Non-pigmented ciliary epithelial cell (primary cell): ENCODE measurements around the gene SLCO2A1.

DNA sequence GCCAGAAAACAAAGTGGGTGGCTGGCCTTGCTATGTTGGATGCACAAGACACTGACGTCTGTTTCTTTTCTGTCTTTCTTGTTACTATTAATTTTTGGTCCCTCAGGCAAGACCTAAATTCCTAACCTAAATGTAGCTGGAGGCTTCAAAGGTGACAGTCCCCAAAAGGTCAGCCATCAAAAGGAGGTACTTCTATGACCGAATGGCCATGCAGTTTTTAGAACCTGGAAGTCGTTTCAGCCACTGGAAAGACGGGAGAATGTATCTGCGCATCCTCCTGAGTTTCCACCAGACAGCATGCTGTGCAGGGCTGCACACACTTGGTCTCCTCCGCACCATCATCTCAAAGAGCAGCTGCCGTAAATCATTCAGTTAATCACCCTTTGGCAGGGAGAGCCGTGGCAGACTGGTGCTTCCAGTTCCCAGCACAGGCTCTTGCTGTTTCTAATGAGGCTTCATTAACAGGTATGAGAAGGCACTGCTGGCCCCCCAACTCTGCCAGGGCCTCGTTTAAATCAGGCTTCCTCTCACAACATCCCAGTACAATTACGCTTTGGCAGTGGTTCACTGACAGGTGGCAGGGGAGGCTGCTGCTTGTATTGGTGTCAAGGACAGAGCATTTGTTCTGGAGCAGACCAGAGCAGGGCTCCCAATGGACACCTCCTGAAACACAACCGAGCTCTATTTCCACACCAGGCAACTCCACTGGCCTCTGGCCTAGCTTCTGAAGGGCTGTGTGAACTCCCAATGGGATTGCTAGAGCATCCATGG, 77.0 kb downstream of the BFSP2 start:
- RRBS = no CpG with 5 or more reads among the region's 11 CpGs

DNA sequence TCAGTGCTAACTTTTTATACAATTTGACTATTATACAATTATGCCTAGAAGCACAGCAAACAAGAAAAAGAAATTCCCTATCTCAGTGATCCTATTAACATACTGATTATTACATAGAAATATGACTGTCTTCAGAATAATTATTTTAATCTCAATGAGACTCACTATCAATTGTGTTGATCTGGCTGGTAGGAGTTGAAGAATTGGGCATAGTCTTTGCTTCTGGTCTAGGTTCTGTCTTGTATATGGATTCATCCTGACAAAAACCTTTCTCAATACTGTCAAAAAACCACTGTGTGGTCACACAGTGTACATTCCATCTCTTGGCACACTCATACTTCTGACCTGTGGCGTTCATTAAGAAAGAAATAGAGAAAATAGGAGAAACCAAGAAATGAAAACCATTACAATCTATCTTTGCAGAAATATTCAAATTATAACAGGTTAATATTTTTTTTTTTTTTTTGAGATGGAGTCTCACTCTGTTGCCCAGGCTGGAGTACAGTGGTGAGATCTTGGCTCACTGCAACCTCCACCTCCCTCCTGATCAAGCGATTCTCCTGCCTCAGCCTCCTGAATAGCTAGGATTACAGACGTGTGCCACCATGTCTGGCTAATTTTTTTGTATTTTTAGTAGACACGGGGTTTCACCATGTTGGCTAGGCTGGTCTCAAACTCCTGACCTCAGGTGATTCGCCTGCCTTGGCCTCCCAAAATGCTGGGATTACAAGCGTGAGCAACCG, 8.4 kb downstream of the TOPBP1 start:
- RRBS = no CpG with 5 or more reads among the region's 7 CpGs

DNA sequence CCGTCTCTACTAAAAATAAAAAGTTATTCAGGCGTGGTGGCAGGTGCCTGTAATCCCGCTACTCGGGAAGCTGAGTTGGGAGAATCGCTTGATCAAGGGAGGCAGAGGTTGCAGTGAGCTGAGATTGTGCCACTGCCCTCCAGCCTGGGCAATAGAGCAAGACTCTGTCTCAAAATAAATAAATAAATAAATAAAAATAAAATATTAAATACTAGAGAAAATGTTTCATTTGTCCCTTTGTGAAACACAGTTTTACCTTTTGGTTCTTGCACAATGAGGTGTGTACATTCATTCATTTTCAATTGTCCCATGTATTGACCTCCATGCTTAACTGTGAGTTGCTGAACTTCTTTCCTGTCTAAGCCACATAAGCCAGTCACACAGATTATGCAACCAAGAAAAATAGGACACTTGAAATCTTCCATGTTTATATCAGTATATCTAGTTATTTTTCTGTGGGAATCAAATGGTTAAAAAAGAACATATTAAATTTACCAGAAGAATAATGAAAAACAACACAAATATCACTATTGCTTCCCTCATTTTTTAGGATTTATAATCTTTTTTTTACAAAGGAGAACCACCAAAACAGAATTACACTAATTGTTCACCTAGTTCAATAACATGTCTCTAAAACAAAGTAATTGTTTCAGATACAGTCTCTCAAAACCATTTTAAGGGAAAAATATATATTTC, 6.6 kb downstream of the TOPBP1 start:
- RRBS = no CpG with 5 or more reads among the region's 5 CpGs

DNA sequence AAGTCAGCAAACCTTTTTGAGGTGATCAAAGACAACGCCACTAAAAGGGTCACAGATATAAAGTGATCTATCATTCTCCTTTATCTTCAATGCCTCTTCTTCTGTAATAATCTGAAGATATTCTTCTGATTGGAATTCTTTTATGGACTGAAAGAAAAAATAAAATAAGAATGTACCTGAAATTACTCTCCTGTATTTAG, 2.8 kb downstream of the TOPBP1 start:
- RRBS = no CpG with 5 or more reads among the region's 1 CpG

DNA sequence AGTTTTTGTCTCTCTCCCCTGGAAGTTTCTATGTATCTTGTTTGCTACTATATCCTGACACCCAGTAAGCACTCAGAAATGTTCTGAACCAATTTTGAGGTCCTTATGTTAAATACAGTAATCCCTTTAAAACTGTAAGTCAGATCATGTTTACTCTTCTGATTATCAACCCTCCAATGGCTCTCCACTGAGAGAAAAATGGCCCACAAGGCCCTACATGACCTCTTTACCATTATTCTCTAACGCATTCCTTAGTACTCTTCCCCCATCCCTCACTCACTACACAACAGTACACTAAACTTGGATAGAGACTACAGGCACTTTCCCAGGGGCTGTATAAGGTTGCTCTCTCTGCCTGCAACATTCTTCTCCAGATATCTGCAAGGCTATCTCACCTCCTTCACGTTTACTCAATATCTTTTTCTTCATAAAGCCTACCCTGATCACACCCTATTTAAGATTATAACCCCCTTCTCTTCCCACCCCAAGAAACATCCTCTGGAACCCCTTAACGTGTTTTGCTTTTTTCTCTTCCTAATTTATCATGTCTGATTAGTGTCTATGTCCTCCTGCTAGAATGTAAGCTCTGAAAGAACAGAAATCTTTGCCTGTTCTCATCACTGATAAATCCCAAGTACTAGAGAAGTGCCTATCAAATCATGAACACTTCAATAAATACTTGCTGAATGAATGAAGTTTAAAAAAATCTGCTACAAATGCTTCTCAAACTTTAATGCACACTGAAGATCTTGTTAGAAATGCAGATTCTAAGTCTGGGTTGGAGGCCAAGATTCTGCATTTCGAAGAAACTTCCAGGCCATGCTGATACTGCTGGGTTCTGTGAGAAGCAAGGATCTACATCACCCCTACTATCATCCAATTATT, 1.7 kb downstream of the TOPBP1 start:
- RRBS = no CpG with 5 or more reads among the region's 4 CpGs

DNA sequence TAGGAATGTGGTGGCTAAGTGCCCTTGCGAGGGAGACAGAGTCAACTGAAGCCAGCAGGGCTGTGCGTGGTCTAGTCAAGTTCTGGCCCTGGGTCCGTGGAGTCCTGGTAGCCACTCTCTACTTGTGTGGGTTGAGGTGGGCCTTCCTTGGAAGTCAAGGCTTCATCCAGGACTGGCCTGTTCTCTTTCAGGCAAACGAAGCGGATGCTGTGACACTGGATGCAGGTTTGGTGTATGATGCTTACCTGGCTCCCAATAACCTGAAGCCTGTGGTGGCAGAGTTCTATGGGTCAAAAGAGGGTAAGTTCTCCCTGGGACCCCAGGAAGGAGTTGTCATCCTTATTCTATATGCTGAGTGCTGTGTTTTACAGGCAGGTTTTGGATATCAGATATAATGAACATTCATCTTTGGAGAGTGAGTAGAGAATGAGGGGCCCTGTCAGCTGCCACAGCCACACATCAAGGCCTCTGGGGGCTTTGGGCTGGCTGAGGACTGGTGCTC, 7.3 kb downstream of the TF start:
- RRBS = no CpG with 5 or more reads among the region's 5 CpGs

DNA sequence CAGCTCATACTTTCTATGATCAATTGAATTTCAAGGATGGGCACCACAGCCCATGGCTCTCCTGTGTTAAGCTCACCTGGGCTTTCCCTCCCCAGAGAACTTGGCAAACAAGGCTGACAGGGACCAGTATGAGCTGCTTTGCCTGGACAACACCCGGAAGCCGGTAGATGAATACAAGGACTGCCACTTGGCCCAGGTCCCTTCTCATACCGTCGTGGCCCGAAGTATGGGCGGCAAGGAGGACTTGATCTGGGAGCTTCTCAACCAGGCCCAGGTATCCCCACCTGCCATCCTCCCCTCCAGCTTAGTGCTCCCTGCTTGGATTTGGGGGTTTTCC, 10.5 kb downstream of the TF start:
- RRBS = no CpG with 5 or more reads among the region's 6 CpGs

DNA sequence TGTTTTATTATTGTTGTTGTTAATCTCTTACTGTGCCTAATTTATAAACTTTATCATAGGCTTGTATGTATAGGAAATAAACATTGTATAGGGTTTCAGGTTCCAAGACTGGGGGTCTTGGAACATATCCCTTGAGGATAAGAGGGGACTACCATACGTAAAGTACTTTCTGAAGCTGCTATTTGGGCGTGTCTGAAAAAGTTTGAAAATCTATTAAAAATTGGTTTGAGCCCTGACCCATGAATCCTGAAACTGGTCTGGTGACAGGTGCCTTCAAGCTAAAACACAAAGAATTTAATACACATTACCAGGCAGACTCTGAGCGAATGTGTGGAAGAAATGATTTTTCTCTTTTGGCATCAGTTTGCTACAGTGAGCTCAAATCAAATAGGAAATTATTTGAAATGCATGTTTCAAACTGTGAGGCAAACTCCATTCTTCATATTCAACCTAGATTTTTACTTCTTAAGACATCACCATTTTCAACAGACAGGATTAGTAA, 16.4 kb downstream of the TF start:
- RRBS = no CpG with 5 or more reads among the region's 3 CpGs

DNA sequence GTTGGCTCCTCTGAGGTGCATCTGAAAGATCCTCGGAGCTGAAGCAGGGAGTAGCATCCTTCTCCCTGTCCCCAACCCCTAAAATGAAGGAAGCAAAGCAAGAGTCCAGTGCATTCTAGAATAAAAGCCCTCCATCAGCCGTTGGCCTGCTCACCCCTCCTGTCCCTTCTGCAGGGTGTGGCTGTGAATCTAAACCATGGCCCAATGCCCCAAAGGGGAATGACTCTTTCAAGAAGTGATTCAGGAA, 38.6 kb downstream of the SLCO2A1 start:
- RRBS = no CpG with 5 or more reads among the region's 2 CpGs

GRCh38 chr3:134029230-134030303, at the start of gene SLCO2A1:
SLCO2A1 (minus strand) TSS chr3:134029925.
- RRBS = 2% methylated on average over 38 of the region's 108 CpGs

DNA sequence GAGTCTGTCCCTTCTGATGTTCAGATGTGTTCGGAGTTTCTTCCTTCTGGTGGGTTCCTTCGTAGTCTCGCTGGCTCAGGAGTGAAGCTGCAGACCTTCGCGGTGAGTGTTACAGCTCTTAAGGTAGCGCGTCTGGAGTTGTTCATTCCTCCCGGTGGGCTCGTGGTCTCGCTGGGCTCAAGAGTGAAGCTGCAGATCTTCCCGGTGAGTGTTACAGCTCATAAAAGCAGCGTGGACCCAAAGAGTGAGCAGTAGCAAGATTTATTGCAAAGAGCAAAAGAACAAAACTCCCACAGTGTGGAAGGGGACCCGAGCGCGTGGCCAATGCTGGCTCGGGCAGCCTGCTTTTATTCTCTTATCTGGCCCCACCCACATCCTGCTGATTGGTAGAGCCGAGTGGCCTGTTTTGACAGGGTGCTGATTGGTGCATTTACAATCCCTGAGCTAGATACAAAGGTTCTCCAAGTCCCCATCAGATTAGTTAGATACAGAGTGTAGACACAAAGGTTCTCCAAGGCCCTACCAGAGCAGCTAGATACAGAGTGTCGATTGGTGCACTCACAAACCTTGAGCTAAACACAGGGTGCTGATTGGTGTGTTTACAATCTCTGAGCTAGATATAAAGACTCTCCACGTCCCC, 39.9 kb upstream of the SLCO2A1 start:
- RRBS = no CpG with 5 or more reads among the region's 19 CpGs

- RRBS = no CpG with 5 or more reads among the region's 9 CpGs
Observed at GRCh38 chr3:134229131-134229937, 21.3 kb downstream of the RYK start.

- RRBS = no CpG with 5 or more reads among the region's 16 CpGs
Observed at GRCh38 chr3:134314916-134315852, 59.1 kb downstream of the AMOTL2 start.

DNA sequence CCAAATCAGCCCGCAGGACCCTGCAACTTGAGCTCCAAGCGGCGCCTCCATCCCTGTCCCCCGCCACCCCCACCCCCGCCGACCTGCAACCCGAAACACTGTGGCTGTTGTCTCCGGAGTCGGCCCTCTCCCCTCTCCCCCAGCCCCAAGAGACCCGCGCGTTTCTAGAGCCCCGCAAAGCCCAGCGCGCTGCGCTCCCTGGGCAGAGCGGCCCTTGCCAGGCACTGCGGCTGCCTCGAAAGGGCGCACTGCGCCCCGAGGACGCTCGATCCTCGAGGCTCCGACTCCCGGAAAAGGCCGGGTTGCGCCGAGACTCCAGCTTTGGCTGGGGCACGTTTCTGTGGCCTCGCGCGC, 311 bp downstream of the AMOTL2 start:
- RRBS = no CpG with 5 or more reads among the region's 34 CpGs

DNA sequence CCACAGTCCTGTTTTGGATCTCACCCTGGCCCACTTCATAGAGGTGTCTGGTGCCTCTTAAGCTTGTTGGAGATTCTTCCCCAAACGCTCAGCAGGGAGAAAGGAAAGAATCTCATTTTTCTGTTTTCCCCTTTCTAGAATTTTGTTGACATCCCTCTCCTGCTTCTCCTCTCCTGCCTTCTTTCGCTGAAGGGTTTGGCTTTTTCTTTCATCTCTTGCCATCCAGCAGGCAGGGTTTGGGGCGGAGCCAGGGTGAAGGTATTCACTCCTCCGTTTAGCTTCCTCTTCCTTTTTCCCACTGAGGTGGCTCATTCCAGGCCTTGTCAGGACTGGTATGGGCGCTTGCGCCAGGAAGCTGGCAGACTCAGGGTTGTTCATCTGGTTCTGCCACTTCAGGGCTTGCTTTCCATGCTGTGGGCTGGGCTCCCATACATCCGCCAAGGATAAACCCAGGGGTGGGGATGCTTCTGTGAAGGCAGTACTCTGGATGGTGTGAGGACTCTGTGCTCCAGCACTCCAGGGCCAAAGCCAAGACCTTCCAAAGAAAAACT, 7.5 kb upstream of the AMOTL2 start:
- RRBS = no CpG with 5 or more reads among the region's 7 CpGs

GRCh38 chr3:136001114-136001750, 35.7 kb downstream of the PPP2R3A start:
- RRBS = no CpG with 5 or more reads among the region's 4 CpGs

- RRBS = no CpG with 5 or more reads among the region's 8 CpGs
Observed at GRCh38 chr3:136277460-136278198, 27.5 kb downstream of the PCCB start.

DNA sequence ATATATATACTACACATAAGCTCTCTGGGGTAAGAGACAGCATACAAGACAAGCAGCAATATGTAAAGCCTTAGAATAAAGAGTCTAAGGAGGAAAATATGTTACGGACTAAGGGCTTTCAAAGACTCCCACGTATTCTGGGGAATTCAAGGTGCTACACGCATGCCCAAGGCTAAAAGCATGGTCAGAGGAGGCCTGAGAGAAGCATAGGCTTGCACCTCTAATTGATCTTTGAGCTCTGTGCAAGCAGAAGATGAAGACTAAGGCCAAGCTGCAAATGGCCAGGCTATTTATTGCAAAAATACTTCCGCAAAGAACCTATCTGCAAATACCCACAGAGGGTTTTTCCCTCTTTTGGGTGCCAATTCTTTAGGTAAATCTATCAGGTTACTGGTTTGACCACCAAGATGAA, 119.6 kb downstream of the STAG1 start:
- RRBS = no CpG with 5 or more reads among the region's 4 CpGs